Gastrocnemius medialis (tissue), 3 donors: ENCODE measurements around the genes HTR3A and NNMT.

- PRO-cap, result no peak
- RAMPAGE, long total RNA, 3 experiments, result no peak in any of the 3 experiments
Observed at GRCh38 chr11:113475509-113475905, 309 bp upstream of the DRD2 start.

DNA sequence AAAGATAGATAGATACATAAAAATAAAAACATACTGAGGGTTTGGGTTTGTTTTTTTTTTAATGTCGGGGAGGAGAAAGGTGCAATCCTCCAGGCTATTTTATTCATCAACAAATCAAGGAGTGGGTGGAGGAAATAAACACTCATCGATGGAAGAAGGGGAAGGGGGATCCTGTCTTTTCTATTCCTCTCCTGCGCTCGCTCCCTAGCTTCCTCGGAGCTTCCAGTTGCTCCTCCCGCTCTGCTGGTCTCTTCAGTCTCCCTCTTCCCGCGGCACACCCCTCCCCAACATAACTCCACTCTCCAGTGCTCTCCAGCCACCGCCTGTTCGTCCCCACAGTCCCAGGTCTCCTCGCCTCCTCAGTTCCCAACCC, 528 bp downstream of the ZW10 start:
- PRO-cap, result no peak
- RAMPAGE, long total RNA, 3 experiments, result no peak in any of the 3 experiments

DNA sequence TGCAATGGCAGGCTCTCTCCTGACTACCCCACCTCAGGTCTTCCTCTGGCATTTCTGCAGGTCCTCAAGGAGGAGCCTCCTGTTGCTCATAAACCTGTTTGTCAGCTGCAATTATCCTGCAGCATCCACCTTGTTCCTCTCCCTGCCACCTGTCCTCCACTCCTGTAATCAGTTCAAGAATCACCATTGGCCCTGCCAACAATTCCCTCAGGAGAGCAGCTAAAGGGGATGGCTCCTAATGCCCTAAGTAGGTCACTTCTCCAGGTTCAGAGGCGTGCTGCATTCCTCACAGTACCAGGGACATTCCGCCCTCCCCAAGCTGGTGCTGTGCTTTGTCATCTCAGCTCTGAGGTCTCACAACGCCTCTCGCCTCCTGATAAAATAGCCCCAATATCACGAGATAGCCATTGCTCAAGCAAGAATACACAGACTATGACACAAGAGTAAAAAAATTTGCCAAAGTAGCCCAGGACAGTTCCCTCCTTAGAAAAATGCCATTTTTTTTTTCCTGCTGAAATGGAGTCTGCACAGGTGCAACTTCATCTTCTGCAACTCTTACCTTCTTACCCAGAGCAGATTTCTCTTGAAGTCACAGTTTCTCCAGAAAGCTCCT, 2.2 kb downstream of the CLDN25 start:
- PRO-cap, result no peak
- RAMPAGE, long total RNA, 3 experiments, result no peak in any of the 3 experiments

DNA sequence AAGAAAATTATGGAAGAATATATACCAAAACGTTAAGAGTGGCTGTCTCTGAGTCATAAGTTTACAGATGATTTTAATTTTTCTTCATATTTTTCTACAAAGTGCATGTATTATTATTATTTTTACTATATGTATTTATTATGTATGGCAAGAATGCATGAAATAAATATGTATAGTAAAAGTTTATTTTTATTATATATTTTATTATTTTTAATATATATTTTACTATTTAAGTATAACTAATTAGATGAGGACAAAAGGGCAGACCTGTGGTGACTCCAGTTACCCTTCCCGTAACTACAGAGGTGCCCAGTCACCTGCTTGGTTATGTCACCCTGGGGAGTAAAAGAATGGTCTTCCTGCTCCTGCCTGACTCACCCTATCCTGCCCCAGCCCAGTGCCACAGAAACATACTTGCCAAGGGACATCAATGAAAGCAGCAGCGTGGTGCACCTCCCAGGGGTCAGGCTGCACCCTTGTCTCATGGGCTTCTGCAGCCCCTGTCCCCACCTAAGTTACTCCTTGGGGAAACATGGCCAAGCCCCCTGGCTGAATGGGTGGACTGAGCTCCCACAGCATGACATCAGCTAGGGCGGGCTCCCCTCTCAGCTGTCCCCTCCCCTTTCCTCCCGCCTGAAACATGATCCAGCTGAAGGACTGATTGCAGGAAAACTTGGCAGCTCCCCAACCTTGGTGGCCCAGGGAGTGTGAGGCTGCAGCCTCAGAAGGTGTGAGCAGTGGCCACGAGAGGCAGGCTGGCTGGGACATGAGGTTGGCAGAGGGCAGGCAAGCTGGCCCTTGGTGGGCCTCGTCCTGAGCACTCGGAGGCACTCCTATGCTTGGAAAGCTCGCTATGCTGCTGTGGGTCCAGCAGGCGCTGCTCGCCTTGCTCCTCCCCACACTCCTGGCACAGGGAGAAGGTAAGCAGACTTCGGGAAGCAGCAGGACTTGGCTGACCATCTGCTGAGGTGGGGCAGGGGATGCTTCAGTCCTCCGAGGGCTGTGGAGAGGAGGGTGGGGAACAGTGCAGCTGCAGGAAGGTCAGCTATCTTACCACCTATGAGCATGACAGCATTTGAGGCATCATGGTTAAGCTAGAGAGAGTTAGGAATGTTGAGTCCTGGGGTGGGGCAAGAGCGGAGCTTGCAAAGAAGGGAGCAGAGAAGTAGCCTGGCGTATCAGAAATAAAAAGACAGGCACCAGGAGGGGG, at the start of gene HTR3A:
TSS of gene HTR3A (plus strand) at position 636 of the 1,210 bp plus-strand sequence.
- PRO-cap, result no peak
- RAMPAGE, long total RNA, 3 experiments, result no peak in any of the 3 experiments

DNA sequence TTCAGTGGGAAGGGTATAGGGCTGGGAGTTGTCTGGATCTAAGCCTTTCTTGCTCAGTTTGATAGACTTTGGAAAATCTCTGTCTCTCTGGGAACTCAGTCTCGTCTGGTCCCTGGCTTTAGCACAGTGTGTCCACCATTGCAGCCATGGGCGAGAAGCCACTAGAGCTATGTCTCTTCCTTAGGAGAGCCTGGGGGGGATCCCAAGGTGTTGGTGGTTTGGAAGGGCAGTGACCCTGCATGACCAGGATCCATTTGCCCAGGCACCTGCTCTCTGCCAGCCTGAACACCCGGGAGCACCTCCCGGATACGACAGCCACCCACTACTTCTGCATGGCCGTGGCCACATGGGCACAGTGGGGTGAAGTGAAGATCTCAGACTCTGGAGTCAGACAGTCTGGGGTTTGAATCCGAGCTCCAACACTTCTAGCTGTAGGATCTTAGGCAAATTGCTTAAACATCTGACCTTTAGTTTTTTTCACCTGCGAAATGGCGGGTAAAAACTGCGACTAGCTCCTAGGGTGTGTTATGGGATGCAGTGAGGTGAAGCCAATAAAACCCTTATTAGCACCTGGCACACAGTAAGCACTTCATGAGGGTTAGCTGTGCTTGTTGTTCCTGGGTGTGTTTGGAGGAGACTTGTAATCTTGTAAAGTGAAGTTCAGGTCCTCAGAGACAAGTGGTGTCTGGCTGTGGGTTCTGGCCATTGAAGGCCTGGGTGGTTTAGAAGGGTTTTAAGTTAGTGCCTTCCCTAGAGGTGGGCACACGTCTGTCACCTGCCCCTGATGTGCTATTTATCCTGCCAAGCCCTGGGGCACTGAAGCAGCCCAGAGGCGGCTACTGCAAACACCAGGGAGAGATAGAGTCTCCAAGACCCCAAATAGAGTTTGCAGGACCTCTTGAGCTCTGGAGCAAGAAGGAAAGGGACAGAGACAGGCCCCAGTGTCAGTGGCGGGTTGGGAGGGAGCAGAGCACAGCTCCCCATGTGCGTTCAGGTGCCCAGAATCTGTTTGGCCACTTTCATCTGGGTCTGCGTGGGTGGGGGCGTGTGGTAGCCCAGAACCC, 68.9 kb downstream of the ZBTB16 start:
- PRO-cap, result unidirectional peak, plus-strand start at position 947 of the sequence
- RAMPAGE, long total RNA, 3 experiments, result no peak in any of the 3 experiments

- PRO-cap, result bidirectional peak, plus-strand start at chr11:114159139, minus-strand start at chr11:114159019; bidirectional peak, plus-strand start at chr11:114159478, minus-strand start at chr11:114159357
- RAMPAGE, long total RNA, 3 experiments, result no peak in any of the 3 experiments
Observed at GRCh38 chr11:114158408-114159625, 99.3 kb downstream of the ZBTB16 start.

GRCh38 chr11:114175535-114176794, 116.5 kb downstream of the ZBTB16 start:
- PRO-cap, result unidirectional peak, plus-strand start at chr11:114176104; unidirectional peak, plus-strand start at chr11:114176138
- RAMPAGE, long total RNA, 3 experiments, result no peak in any of the 3 experiments

- PRO-cap, result no peak
- RAMPAGE, long total RNA, 3 experiments, result no peak in any of the 3 experiments
Observed at GRCh38 chr11:114192720-114193123, 103.5 kb upstream of the NNMT start.

DNA sequence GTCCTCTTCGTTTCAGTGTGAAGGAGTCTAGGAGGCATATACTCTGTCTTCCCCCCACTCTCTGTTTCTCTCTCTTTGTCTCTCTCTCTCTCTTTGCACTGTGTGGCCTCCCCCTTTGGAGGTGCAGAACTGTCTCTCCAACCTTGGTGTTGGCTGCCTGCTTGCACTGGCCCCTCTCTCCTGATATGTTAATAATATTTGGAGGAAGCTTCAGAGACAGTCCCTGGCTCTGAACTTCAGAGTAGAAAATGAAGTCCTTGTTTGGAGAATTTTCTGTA, 98.9 kb upstream of the NNMT start:
- PRO-cap, result no peak
- RAMPAGE, long total RNA, 3 experiments, result no peak in any of the 3 experiments

- PRO-cap, result no peak
- RAMPAGE, long total RNA, 3 experiments, result no peak in any of the 3 experiments
Observed at GRCh38 chr11:114209757-114210628, 86.2 kb upstream of the NNMT start.

DNA sequence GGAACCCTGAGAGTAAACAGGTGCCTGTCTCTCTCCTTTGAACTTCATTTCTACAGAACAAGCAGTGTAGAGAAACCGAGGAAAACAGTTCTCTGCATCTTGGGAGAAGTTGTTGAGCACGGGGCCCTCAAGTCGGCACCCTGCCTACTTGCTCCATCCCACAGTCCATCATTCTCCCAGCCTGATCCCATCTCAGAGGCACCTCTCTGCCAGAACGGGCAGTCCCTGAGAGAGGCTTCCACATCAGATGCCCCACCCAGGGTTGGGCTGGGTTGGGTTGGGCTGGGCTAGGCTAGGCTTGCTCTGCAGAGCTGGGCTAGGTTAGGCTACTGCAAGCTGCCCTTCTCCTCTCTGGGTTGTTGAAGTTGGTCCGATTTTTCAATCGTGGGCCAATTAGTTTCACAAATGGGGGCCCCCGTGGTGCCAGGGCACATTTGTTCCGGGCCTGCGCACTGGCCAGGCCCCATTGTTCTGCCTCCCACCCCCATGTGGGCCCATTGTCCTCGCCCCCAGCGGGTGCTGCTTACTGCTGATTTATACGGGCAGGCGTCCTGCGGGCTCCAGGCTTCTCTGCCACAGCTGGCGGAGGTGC, 63.8 kb upstream of the NNMT start:
- PRO-cap, result no peak
- RAMPAGE, long total RNA, 3 experiments, result no peak in any of the 3 experiments

DNA sequence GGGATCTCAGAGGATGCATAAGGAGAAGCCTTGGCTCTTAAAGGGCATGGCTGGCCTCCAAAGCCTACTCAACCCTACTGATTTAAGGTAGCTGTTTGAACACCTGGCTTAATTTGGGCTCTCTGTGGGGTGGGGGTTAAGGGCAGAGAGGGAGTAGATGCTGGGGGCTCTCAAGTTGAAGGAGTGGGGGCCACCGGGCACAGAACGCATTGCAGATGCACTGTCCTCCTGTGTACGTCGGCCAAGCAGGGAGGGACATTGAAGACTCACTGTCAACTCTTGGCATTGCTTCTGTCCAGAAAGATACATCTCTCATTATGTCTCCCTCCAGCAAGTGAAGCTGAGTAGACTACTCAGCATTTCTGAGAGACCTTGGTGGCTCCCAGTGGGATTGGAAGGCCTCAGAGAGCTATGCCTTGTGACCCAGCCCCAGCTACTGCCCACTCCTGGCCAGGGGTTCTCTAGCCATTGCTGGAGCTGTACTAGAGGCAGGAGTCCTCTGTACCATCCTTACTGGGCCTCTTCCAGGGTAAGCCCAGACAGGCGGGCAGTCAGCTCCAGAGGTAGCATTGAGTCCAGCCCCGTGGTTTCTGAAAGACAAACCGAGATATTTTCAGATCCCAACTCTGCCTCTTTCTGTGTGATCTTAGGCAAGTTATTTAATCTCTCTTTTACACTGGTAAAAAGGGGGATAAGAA, 56.8 kb upstream of the NNMT start:
- PRO-cap, result no peak
- RAMPAGE, long total RNA, 3 experiments, result no peak in any of the 3 experiments

DNA sequence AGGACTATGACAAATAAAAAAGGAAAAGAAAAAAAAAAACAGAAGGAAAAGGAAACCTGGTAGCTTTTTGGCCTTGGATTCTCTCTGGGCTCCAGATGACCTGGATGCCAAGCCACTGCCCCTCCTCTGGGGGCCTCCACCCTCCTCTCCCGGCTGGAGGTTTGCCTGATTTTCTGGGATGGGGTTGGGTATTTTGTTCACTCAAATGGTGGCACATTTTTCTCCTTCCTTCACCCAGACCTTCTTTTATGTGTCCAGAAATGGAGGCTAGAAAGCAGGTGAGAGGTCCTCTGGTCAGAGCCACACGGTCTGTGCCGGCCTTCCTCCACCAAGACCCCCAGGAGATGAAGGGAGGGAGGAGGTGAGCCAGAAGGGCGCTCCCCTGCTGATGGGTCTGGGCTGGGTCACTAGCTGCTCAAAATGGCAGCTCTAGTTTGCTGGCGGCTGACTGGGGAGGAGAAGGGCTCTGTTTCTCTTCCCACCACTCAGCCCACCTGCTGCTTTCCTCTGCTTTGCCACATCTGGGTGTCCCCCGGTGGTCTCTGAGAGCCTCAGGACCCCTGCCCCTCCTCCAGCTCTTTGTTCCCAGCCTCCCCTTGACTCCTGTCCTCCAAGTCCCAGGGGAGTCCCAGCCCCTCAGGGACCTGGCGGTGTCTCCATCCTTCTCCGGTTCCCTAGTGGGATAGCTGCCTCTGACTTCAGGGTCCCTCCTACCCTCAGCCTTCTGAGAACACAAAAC, 45.4 kb upstream of the NNMT start:
- PRO-cap, result no peak
- RAMPAGE, long total RNA, 3 experiments, result no peak in any of the 3 experiments

GRCh38 chr11:114270853-114271328, 25.3 kb upstream of the NNMT start:
- PRO-cap, result no peak
- RAMPAGE, long total RNA, 3 experiments, result no peak in any of the 3 experiments

DNA sequence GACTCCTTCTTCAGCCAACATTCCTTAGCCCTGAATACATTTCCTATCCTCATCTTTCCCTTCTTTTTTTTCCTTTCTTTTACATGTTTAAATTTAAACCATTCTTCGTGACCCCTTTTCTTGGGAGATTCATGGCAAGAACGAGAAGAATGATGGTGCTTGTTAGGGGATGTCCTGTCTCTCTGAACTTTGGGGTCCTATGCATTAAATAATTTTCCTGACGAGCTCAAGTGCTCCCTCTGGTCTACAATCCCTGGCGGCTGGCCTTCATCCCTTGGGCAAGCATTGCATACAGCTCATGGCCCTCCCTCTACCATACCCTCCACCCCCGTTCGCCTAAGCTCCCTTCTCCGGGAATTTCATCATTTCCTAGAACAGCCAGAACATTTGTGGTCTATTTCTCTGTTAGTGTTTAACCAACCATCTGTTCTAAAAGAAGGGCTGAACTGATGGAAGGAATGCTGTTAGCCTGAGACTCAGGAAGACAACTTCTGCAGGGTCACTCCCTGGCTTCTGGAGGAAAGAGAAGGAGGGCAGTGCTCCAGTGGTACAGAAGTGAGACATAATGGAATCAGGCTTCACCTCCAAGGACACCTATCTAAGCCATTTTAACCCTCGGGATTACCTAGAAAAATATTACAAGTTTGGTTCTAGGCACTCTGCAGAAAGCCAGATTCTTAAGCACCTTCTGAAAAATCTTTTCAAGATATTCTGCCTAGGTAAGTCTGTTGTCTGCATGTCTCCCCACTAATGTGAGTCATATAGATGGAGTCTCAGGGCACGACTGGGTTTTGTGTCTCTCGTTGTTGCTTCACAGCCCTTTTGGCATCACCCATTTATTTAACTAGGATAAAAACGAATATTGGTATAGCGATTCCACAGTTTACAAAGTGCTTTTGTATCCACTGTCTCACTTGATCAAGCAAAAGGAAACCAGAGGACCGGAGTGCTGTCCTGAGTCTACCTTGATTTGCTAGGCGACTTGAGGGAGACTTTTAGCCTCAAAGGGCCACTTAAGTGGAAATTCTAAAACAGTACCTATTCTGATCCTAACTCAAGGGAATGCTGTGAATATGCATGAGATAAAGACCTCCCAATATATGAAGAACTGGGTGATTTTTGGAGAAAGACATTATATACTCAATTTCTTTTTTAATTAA, at the start of gene NNMT:
TSS of gene NNMT (plus strand) at position 408 of the 1,160 bp plus-strand sequence.
- PRO-cap, result bidirectional peak, plus-strand start at position 427 of the sequence, minus-strand start at position 262 of the sequence
- RAMPAGE, long total RNA, 3 experiments, result start-site peak on the plus strand in 3 of 3 experiments, centred at positions 439 to 468 of the sequence, 237 to 3,199 reads per replicate

GRCh38 chr11:114300568-114301389, 4.6 kb downstream of the NNMT start:
- PRO-cap, result no peak
- RAMPAGE, long total RNA, 3 experiments, result no peak in any of the 3 experiments

DNA sequence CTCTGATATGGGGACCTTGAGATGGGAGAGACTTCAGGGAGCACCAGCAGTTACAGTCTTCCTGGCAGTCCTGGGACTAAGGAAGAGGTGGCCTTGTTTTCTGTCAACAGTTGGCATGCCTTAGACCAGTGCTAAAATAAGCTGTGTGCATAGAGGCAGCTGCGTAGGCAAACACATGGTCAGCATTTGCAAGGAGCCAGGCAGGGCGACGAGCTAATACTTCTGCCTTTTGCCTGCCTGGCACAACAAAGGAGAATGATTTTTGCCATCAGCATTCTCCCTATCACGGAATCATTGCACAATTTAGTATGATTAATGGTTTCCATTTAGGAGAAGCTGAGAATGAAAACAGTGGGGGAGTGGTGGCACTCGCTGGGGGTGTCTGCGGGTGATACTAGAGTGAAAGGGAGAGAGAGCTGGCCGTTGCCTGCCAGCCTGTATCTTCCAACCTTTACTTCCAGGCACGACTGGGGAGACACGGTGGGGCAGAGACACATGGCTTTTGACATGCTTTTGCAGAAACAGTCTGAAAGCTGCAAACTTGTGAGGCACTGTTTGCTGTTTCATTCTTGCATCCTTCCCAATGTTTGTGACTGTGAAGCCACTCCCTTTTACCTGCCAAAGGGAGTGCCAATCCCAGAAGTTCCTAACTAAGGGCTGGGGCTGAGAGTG, 335.9 kb downstream of the CADM1 start:
- PRO-cap, result bidirectional peak, plus-strand start at position 191 of the sequence, minus-strand start at position 72 of the sequence
- RAMPAGE, long total RNA, 3 experiments, result no peak in any of the 3 experiments

- PRO-cap, result no peak
- RAMPAGE, long total RNA, 3 experiments, result no peak in any of the 3 experiments
Observed at GRCh38 chr11:115193971-115195220, 309.8 kb downstream of the CADM1 start.

DNA sequence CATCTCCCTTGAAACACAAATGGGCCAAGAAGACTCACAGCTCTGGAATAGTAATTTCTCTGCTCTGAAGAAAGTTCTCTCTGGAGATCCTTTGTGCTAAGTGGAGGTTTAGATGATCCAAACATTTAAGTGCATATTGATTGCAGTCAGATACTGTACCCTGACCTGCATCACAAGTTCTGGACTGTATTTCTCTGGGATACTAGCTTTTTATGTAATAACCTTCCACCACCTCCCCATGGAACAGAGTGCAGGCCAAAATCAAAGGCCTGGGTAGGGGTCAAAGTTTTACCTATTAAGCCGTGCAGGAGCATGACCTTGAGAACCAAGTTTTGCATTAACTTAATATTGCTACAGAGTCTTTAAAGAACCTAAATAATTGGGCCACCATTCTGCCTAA, 19.7 kb upstream of the CADM1 start:
- PRO-cap, result no peak
- RAMPAGE, long total RNA, 3 experiments, result no peak in any of the 3 experiments

DNA sequence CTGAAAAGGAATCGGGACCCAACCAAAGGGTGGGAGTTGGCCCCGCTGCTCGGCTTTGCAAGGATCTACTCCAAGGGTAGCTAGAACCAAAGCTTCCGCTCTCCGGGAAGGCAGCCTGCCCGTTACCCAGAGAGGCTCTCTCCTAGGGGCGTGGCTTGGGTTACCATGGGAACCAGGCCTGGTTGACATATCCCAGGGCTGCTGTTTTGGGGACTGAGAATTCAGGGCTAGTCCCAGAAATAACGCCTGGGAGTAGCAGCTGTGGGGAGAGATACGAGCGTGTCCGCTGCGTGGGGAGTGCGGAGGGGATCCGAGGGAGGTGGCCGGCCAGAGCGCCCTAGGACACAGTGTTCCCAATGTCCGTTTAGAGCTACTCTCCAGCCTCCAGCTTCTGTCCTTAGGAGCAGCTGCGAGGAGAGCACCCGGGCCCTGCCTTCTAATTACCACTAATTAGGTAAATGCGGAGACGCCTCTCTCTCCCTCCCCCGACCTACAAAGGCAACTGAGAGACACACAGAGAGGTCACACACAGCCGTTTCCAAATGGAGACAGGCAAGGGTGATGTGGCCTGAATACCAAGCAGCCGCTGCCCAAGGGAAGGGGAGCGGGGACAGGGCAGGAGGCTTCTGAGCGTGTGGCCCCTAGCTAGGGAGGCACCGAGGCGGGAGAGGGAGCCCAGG, 141.6 kb upstream of the CADM1 start:
- PRO-cap, result no peak
- RAMPAGE, long total RNA, 3 experiments, result no peak in any of the 3 experiments